Measurements from ENCODE around the genes RPS15, PLK5 and BTBD2.

- RRBS, result 1% methylated on average over 35 of the region's 104 CpGs
Measured at GRCh38 chr19:1438318-1439351, at the start of gene RPS15. Gene RPS15, plus strand, starts transcription at chr19:1438396.

DNA sequence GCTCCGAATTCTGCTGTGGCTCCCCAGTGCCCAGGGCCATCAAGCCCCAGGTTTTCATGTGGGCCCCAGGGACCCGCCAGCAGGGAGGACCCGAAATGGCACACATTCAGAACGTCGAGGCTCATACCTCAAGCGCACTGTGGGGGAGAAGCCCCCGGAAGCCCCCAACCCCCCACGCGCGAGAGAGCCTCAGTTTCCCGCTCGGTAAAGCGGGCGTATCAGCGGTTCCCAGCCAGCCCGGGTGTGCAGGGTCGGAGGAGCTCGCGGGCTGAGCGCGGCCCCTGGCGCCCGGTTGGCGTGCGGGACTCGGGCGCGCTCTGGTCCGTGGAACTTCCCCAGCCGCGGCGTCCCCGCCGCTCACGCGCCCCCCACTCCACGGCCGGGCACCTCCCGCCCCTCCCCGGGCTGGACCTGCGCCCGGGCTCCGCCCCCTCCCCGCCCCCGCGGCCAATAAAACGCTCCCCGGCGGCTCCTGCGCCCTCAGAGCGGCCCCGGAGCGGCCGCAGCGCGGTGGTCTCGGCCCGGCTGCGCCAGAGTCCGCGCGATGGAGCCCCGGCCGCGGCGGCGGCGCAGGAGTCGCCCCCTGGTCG, at the start of gene PLK5:
TSS of gene PLK5 (plus strand) at position 483 of the 590 bp plus-strand sequence.
- RRBS, result 5% methylated on average over 36 of the region's 70 CpGs

GRCh38 chr19:1560600-1561073, 7.5 kb downstream of the MEX3D start:
- RRBS, result no CpG with 5 or more reads among the region's 19 CpGs

- RRBS, result 90% methylated on average over 7 of the region's 32 CpGs
Measured at GRCh38 chr19:1580132-1580800, 12.1 kb upstream of the MEX3D start.

GRCh38 chr19:1615516-1616106, 10.3 kb upstream of the UQCR11 start:
- RRBS, result 92% methylated on average over 2 of the region's 25 CpGs

DNA sequence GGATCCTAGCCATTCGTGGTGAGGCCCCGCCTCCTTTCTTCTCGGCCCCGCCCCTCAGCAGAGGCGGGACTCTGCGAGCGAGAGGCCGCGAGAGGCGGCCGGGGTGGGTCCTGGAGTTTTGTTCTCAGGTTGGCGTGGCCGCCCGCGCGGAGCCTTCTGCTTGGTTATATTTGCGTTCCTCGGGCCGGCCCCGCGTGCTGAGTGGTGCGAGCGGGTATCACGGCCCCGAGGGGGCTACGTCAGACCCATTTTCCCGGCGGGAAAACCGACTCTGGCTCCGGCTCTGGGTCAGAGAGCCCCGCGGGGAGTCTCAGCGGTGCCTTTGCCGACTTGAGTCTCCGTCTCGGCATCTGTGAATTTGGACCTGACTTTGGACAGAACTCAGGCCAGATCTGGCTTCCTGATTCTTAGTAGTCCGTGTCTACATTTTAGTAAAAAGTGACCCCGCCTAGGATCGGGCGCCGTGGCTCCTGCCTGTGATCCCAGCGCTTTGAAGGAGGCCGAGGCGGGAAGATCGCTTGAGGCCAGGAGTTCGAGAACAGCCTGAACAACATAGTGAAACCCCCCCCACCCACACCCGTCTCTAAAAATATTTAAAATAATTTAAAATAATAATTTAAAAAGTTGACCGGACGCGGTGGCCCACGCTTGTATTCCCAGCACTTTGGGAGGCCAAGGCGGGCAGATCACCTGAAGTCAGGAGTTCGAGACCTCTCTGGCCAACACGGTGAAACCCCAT, 741 bp upstream of the TCF3 start:
- RRBS, result 2% methylated on average over 13 of the region's 54 CpGs

DNA sequence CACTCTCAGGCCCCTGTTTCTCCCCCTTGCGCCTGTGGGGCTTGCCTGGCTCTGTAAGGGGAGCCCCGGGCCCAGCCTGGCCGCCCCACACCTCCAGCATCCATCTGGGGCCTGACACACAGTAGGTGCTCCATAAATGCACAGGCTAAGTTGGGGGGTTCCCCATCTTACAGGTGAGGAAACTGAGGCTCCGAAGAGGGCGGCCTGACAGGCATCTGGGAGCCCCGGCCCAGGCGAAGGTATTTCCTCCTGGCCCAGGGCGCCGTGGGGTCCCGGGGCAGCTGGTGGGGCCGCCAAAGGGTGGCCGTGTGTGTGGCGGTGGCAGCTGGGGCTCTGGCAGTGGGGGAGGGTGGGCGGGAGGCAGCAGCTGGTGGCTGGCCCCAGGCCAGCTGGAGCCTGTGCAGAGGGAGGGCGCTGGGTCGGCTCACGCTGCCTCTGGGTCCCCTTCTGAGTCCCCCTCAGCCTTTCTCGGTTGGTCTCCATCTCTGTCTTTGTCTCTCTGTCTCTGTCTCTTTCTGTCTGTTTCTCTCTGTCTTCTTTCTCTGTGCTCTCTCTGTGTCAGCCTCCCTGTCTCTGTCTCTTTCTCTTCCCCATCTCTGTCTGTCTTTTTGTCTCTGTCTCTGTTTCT, 15.2 kb upstream of the TCF3 start:
- RRBS, result 18% methylated on average over 6 of the region's 18 CpGs

DNA sequence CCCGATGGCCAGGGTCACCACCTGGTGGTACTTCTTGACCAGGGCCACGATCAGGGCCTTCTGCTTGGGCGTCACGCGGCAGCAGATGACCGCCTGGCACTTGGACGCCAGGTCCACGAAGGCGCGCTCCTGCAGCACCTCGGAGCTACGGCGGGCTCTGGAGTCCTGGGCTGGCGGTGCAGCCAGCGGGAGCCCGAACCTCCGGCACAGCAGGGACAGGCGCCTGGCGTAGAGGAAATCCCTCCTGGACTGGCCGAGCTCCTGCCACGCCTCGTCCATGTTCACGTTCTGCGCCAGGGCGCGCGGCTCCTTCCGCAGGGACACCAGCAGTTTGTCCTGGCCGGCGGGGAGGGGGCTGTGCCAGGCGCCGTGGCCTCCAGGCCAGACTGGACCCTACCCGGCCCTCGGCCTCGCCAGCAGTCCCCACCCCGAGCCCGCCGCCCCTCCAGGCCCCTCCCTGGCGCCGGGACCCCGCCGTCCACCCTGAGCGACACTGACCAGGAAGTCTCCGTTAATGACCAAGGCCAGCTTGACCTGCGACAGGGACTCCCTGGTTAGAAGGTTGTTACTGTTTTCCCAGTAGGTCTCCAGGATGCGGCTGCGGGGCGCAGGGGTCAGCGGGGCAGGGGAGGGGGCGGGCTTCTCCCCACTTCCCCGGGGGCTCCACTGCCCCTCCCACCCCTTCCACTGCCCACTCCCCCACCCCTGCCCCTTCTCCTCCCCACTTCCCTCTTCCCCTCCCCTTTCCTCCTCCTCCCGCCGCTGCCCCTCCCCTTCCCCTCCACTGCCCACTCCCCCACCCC, 22.5 kb downstream of the ATP8B3 start:
- RRBS, result 16% methylated on average over 12 of the region's 53 CpGs

DNA sequence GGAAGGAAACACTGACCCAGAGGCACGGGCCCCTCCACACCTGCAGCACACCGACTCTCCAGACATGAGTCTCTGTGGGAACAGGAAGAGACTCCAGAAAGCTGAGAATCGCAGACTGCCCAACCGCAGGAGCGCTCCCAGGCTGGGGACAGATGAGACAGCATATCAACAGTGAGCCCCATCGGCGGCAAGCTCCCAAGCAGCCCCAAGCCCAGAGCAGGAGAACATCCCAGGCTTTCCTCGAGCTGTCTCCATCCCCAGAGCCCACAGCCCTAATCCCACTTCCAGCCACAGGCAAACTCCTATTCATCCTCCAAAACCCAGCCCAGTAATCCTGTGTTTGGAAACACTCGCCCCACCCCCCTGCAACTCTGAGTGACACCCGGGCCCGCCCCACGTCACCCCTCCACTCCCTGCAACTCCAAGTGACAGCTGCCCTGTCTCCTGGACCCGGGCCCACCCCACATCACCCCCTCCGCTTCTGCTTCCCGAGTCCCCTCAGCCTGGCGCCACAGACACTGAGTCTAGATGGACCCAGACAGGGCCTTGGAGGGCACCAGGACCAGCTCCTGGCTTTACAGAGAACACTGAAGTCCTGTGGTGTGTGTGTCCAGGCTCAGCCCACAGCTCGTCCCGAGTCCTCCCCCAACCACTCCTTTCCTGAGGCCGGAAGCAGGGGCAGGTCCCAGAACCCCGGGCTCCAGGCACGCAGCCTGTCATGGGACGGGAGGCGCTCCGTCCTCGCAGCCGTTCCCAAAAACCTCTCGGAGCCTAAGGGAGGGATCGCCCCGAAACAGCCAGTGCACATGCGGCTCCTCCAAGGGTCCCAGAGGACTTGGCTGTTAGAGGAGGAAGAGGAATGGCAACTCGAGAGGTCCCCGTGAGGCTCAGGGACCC, 7.8 kb downstream of the REXO1 start:
- RRBS, result 90% methylated on average over 4 of the region's 32 CpGs

DNA sequence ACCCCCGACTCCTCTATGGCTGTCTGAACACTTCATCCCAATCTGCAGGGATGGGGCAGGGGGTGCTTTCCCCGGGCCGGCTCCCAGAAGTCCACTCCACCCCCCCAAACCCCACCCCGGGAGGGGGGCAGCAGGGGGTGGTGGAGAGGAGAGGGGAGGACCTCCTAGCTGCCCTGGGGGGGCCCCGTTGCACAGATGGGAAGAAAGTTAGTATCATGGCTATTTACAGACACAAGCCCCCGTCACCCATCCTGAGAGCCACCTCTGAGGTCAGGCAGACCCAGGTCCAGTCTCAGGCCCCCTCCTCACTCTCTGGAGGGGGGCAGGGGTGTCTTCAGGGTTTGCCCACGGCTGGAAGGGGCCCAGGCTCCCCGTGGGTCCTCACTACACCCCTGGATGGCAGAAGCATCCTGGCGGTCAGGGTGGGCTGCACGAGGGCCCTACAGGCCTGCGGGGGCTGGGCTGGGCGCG, 5.8 kb upstream of the REXO1 start:
- RRBS, result 50% methylated on average over 1 of the region's 13 CpGs

DNA sequence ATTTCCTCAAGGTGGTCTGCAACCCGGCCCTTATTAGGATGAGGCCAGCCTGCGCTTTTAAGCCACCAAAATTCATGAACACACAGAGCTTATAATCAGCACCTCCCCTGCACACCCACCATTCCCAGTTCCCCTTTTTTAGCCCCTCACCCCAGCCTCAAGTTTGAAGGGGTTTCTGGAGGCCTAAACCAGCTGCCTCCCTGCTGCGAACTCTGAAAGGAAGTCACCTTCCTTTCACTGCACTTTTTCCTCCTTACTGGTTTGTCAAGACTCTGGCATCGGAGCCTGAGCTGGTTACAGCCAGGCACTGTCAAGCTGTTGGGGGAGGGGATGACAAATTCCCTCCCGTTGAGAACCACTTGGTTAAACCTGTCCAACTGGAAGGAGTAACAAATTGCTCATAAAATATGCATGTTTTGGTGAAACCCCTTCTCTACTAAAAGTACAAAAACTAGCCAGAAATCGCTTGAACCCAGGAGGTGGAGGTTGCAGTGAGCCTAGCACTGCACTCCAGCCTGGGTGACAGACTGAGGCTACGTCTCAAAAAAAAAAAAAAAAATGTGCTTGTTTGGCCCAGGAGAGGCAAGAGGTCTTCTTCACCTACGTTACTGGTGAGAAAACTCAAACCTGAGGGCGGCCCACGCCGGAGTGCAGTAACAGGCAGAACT, 716 bp upstream of the ADAT3 start:
- RRBS, result no CpG with 5 or more reads among the region's 11 CpGs

DNA sequence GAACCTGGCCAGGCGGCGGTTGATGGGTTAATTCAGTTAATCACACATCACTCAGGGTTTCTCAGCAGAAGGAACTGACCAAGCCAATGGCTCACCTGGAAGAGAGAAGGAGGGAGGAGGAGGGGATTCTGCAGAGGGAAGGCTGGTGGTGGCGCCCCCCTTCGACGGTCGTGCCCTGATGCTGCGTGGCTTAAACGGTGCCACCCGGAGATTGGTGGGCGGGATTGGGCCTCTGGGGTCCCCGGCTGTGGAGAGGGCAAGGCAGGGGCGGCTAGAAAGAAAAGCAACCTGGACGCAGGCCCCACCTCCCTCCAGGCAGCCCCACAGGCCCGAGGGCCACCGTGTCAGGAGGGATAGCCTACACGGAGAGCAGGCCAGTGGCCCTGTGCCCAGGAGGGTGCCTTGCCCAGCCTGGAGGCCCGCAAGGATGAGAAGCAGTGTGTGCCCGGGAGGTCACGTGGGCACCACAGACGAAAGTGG, 15.9 kb downstream of the CSNK1G2 start:
- RRBS, result 67% methylated on average over 5 of the region's 20 CpGs

DNA sequence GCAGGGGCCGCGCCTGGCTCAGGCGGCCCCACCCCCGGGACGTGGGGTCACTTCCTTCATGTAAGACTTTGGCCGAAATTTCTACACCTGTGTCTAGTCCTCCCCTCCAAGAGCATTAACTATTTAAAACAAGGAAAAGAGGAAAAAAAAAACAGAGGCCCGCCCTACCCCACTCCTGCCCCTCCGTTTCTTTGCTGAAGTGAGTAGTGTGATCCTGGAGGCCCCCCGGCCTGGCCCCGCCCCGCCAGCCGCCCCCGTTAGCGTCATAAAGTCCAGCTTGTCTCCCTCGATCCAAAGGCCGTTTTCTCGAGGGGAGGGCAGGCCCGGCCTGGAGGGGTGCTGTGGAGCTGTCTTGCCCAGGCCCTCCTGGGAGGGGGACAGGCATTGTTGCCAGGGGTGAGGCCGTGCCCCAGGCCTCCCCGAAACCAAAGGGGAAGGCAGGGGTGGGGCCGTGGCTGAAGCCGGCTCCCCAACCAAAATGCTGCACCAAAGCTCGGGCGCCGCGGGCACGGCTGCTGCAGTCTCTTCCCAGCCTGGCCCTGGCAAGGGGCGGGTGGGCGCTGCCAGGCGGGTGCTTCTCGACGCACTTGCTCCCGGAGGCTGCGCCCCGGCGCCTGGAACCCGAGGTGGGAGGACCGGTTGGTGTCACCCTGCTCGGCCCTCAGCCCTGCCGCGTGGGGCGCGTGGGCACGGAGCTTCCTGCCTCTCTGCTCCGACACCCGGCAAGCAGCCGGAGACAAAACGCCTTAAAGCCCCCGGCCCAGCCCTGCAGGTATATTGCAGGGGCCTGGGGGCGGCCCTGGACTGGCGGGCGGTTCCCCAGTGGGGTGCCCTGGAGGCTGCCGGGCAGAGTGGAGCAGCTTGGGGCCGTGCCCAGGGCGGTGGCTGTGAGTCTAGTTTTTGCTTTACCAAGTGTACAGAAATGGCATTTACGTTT, 34.9 kb downstream of the BTBD2 start:
- RRBS, result 93% methylated on average over 8 of the region's 56 CpGs

GRCh38 chr19:2014862-2016025, at the start of gene BTBD2:
Gene BTBD2, minus strand, starts transcription at chr19:2015714.
- RRBS, result 2% methylated on average over 26 of the region's 89 CpGs

GRCh38 chr19:2021678-2022101, 6.2 kb upstream of the BTBD2 start:
- RRBS, result no CpG with 5 or more reads among the region's 3 CpGs

GRCh38 chr19:2037315-2037983, 13.6 kb downstream of the MKNK2 start:
- RRBS, result no CpG with 5 or more reads among the region's 20 CpGs

- RRBS, result under 1% methylated on average over 6 of the region's 28 CpGs
Measured at GRCh38 chr19:2049398-2050518, 1.3 kb downstream of the MKNK2 start.

GRCh38 chr19:2050519-2051080, 444 bp downstream of the MKNK2 start:
- RRBS, result 3% methylated on average over 34 of the region's 59 CpGs

DNA sequence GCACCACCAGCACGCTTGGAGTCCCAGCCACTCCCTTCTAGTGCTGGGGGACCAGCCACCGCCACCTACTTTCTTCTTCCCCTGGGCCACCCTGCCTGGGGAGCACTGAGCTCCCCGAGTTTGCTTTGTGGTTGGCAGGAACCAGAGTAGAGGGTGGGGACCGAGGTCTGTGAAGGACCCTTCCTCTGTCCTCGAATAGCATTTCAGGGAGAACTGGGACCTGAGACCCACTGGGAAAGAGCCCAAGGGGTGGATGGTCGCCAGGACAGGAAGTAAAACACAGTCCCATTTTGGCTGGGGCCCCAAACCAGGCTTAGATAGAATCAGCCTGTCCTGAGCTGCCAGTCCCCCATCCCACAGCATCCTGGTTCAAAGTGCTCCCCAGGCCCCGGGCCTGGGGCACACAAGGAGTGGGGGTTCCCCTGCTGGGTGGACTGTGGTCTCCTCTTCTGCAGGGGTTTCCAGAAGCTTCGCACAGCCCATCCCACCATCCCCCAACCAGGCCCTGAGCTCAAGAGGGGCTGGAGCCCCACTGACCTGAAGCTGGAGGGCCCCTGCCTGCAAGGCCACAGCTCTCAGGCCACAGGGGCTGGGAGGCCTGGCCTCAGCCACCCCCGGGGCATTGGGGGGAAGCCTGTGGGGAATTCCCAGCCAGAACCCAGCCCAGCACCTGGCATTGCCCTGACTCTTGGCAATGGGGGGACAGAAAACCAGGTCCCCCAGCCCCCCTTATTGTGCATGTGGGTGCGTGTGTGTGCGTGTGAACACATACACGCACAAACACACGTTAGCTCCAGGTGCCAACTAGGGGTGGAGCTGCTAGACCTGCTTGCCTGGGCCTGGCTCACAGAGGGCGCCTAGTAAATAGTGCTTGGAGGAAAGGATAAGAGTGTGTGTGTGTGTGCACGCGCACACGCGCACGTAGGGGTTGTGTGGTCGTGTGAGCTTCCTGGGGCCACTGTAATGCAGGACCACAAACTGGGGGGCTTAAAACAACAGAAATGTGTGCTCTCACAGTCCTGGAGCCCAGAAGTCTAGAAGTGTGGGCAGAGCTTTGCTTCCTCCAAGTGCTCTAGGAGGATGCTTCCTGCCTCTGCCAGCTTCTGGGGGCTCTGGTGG, 1.0 kb upstream of the MKNK2 start:
- RRBS, result no CpG with 5 or more reads among the region's 20 CpGs

GRCh38 chr19:2075512-2075905, 20.6 kb downstream of the MOB3A start:
- RRBS, result no CpG with 5 or more reads among the region's 13 CpGs

Data from aortic smooth muscle cell (primary cell).